Zone of skin (tissue), 1 donor: ENCODE results near the gene KCNS3.

- RRBS = no CpG with 5 or more reads among the region's 1 CpG
Observed at GRCh38 chr2:12262444-12263083, 454.2 kb upstream of the TRIB2 start.

GRCh38 chr2:12710225-12710945 is 6.4 kb upstream of the TRIB2 start:
- RRBS = no CpG with 5 or more reads among the region's 5 CpGs

GRCh38 chr2:12715502-12715675 is 1.3 kb upstream of the TRIB2 start:
- RRBS = no CpG with 5 or more reads among the region's 1 CpG

DNA sequence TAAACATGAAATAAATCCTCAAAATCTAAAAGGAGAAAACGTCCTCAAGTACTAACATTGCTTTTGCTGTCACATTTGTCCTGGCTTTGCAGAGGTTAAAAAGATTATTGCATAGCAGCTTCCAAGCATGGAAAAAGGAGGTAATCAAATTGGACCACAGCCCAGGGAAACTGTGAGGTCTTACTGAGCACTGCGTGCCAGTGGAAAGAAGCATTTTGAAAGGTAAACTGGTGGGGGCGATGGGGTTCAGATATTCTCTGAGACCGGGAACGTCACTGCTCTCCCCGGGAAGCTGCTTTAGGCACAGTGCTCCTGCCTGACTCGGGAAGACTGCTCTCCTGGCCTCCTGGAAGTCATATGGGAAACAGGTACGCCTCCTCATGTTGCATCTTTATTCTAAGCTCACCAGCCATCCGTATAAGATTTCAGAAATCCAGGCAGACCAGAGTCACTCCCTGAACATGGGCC is 283.9 kb downstream of the TRIB2 start:
- RRBS = no CpG with 5 or more reads among the region's 9 CpGs

DNA sequence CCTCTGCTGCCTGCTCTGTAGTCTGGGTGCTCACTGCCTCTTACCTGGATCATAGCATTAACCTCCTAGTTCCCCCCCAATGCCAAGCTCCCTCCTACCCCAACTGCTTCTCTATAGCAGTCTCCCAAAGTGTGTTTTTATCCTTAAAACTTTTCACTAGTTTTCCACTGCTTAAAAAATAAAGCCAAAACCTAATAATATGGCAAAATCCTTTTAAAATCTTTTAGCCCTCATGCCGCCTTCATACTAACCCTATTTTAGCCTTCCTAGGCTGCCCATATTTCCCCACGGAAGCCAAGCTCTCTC is 85.2 kb downstream of the LRATD1 start:
- RRBS = no CpG with 5 or more reads among the region's 2 CpGs

DNA sequence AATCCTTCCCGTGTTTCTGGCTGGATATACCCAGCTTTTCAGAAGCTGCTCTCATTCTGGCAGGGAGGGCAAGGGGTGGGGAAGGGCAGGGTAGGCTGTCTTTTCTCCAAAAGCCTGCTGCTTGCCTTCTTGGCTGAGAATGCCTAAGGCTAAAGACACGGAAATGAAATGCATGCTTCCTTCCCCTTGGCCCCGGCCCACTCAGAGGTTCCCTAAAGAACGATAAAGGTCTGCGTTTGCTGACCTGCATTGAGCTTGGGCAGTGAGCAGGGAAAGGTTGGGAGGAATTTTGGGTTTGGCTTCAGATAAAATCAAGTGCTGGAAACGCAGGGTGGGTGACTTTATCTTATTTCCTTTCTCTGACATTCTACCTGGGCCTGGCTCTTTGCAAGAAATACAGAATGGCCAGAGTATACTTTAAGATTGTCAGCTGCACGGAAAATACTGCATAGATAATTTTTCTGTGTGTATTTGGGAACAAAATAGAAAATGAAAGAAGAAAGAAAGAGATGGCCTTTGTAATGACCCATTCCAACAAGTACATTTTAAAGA is 390.8 kb downstream of the NBAS start:
- RRBS = no CpG with 5 or more reads among the region's 7 CpGs

DNA sequence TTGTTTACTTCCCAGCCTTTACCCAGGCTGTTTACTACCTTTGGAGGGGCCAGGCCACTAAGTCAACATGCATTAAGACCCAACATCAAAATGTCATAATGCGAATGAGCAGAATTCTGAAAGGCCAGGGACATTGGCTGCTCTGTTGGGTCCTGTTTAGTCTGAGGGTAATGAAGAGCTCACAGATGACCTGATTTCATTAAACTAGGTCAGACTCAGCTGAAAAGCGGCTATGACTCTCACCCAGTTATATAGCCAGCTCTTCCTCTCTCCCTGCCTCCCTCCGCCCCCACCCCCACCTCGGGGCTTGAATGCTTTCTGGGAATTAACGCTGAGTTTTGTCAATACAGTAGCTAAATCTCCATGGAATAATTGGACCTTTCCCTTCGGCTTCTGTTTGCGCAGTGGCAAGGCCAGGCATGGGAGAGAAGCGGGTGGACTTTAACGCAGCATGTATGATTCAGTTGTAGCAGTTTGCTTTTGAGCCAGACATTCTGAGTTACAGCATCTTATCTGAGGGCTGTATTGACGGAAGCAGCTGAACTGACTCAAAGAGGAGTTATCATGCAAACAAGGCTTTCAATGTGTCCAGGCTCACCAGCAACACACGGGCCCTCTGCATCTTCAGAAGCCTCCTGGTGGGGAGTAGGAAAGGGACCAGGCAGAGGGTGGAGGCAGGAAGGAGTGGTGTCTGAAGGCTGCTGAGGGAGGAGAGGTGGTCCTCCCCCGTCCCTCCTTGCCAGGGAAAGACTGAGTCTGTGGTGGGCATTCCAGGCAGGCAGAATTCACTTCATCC is 110.7 kb downstream of the MYCN start:
- RRBS = no CpG with 5 or more reads among the region's 12 CpGs

- RRBS = no CpG with 5 or more reads among the region's 13 CpGs
Observed at GRCh38 chr2:16094044-16094630, 153.8 kb downstream of the MYCN start.

- RRBS = no CpG with 5 or more reads among the region's 5 CpGs
Observed at GRCh38 chr2:16413217-16413788, 252.3 kb downstream of the CYRIA start.

GRCh38 chr2:16566212-16566411 is 99.5 kb downstream of the CYRIA start:
- RRBS = no CpG with 5 or more reads among the region's 1 CpG

- RRBS = no CpG with 5 or more reads among the region's 7 CpGs
Observed at GRCh38 chr2:16626967-16627604, 38.5 kb downstream of the CYRIA start.

- RRBS = no CpG with 5 or more reads among the region's 21 CpGs
Observed at GRCh38 chr2:16635549-16636956, 29.6 kb downstream of the CYRIA start.

DNA sequence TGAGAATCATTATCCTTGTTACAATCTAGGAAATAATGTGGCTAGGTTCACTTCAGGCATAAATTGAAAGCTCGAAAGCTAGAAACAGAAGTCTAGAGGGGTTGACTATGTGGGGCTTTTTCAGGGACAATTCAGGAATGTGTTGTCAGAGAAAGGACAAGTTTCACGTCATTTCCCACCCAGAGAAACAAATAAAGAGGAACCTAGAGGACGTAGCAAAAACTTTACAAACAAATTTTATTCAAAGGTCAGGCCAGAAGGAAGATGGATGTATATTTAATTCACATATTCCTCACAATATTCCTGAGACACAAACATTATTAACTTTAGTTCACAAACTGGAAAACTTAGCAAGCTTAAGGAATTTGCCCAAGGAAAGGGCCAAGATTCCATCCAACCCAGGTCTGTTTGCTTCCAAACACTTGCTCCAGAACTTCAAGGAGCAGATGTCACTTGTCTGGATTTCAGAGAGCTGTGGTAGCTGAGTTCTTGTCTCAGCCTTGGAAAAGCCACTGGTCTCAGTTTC is 7.4 kb downstream of the CYRIA start:
- RRBS = no CpG with 5 or more reads among the region's 3 CpGs

DNA sequence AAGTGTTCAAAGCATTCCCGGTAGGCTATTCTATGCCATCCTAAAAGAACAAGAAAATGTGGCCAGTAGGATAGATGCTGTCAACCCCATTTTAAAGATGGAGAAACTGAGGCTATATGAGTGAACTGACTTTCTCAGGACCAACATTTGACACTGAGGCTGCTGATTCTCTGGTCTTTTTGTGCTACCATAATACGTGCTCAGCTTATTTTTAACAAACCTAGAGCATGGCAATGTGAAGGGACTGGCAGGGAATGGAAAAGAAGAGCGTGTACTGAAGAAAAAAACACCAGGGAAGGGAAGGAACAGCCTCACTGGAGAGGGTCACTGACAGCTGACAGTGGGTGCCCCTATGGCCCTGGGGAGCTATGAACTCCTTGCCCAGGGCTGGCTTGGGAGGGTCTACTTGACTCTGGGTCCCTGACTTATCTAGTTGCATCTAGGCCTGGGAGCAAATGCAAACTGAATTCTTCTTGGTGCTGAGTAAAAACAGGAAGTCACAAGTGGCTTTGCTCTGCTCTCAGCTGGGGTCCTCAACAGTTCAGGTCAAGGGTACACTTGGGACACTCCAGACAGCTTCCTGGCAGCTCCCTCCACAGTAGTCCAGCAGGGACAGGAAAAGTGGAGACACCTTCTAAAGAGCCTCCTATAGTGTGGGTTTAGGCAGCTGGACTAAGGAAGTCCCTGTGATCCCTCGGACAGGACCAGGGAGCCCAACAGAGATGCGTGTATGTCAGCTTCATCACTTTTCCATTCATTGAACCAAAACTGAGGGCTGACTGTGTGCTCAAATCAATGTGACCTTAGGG is 2.2 kb downstream of the CYRIA start:
- RRBS = no CpG with 5 or more reads among the region's 5 CpGs

GRCh38 chr2:16665417-16665758 is 246 bp downstream of the CYRIA start:
- RRBS = 2% methylated on average over 5 of the region's 28 CpGs

DNA sequence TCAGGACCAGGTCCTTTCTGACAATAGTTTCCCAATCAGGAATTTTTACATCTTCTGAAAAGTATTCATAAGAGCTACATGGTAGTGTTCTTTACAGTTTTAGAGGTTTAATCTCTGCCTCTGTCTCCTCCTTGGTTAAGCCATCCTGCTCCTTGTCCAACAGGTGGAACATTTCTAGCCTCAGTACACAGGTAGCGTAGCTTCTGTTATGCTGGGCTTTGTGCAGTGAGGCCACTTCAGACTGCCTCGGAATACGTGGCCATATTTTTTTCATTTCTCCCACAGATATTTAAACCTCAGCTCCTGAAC is 39.0 kb upstream of the CYRIA start:
- RRBS = no CpG with 5 or more reads among the region's 3 CpGs

DNA sequence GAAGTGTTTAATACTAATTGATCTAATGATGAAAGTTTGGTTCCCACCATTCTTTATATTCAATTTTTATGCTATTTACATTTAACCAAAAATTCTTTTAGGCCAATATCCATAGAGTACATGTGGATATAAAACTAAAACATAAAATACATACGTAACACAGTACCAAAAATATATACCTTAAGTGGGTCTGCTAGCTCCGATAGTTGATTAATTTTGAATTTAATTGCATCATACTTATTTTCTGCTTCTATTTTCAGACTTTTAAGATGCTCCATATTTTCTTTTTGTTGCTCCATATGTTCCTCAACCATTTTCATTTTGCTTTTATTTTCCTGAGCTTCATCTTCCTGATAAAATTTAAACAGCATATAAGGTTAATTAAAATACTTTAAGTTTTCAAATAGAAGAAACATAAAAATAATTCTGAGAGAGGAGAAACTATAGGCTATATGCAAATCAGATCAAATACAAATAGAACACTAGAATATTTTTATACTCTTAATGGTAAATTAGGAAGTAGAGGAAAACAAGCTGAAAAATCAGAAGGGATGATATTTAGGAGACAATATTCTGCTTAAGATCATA is 53.5 kb downstream of the SMC6 start:
- RRBS = no CpG with 5 or more reads among the region's 2 CpGs

DNA sequence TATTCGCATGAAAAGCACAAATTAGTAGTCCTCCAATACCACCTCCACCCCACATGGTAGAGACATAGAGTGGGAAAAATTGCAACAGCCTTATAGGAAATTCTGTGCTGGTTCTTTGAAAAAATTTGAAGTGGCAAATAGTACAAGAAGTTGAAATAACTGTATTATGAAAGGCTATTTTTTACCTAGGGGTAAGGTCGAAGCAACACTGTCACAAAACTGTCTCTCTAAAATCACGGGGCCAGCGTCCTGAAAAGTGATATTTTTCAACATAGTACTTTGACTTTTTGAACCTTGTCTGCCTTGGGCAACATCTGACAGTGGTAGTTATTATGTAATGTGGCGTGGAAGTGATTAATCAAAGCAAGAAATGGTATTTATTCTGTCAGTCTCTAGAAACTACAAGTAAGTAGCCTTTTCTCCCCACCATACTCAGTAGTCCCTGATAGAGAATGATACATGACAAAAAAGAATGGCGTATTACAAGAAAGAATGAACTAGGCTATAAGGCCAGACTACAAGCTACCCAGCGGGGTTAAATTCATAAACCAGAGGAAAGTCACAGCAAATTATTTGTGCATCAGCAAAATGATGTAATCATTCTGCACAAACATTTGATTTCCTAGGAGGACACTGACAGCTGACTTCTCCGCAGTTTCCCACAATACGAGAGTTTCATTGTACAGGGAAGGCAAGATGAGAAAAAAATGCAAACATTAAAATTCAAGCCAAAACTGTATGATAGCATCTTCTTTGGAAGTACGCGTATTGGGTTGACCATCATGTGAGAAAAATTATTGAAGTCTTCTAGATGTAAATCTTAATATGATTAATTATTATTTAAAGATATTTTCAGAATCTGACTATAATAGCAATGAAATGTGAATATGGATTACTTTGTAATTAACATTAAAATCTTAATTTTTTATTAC is 9.9 kb downstream of the GEN1 start:
- RRBS = no CpG with 5 or more reads among the region's 11 CpGs

- RRBS = under 1% methylated on average over 34 of the region's 50 CpGs
Observed at GRCh38 chr2:17878440-17878737, at the start of gene KCNS3. Gene KCNS3 (plus strand): TSS chr2:17878667.